Suprapubic skin (tissue), 4 donors: ENCODE data around the genes CSRNP2, ACVRL1 and ACVR1B.

DNA sequence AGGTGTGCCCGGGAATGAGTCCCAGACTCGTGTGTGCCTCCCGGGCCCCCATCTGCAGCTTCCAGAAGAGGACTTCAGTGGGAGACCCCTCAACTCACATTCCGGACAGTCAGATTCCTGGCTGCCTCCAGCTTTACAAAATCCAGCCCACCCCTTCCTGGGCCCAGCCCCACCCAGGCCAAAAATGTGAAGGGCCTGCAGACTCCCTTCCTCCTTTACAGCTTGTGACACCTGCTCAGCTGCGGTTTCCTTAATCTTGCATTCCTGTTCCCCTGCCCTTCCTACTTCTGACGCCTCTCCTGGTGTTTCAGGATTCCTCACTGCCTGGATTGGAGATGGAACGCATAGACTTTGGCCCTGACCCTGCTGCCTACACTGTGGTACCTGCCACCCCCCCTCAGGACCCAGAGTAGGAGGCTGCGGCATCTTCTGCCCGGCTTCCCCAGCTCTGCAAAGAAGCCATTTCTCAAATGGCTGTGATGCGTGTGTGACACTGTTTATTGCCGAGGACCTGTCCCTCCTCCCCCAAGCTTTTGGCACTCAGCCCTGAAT is 24.7 kb upstream of the BCDIN3D start:
- PRO-cap = no peak
- RAMPAGE, long total RNA, 4 experiments = no peak in any of the 4 experiments

DNA sequence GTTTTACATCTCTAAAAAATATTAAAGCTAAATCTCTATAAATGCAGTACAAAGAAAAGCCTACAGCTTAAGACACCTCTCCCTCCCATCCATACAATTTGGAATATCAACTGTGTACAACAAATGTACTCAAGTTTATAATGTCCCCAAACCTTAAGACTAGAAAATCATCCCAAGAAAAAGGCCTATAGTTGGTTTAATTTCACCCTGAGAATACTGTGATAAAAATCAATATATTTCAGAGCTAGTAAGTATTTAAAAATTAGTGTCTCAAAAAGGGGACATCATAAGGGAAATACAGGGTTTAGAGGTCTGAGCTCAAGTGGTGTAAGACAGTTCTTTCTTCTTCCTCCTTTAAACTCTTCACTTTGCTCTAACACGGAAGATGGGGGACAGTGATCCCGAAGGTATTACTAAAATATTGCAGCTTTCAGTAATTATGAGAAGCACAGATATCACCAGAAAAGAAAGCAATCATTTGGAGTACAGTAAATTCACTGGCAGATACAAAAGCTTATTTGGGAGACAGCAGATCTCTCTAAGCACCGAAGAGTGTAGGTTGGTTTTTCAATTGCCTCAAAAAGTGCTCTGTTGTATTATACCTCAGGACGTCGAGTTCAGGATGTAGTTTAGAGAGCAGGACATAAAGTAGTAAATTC is 8.8 kb upstream of the CERS5 start:
- PRO-cap = no peak
- RAMPAGE, long total RNA, 4 experiments = no peak in any of the 4 experiments

- PRO-cap = no peak
- RAMPAGE, long total RNA, 4 experiments = no peak in any of the 4 experiments
Measured at GRCh38 chr12:50187175-50187924, 20.2 kb upstream of the CERS5 start.

DNA sequence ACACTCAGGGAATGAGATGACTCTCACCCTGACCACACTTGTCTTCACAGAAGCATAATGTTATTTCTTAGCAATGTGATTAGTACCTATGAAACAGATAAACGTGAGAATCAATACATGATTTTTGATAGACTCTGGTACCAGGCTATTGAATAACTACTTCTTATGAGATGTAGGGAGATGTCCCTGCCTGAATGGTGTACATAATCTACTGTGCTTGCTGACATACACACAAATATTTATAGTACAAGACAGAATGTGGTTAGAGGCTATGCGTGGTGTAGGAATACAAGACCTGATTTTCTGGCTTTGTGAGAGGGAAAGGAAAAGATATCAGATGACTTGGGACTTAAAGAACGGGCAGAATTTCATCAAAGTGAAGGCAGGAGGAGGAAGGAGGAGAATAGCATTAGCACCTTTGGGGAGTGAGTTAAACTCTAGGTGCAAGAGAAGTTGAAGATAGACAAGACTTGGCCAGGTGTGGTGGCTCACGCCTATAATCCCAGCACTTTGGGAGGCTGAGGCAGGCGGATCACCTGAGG is 31.4 kb downstream of the LIMA1 start:
- PRO-cap = no peak
- RAMPAGE, long total RNA, 4 experiments = no peak in any of the 4 experiments

GRCh38 chr12:50465525-50466287 is 39.1 kb upstream of the DIP2B start:
- PRO-cap = no peak
- RAMPAGE, long total RNA, 4 experiments = start-site peak on the plus strand in 1 of 4 experiments, at chr12:50465965-50466064 at its widest, 8 reads per replicate

GRCh38 chr12:50517408-50518089 is 12.8 kb downstream of the DIP2B start:
- PRO-cap = no peak
- RAMPAGE, long total RNA, 4 experiments = no peak in any of the 4 experiments

- PRO-cap = no peak
- RAMPAGE, long total RNA, 4 experiments = no peak in any of the 4 experiments
Measured at GRCh38 chr12:50597405-50597904, 92.7 kb downstream of the DIP2B start.

DNA sequence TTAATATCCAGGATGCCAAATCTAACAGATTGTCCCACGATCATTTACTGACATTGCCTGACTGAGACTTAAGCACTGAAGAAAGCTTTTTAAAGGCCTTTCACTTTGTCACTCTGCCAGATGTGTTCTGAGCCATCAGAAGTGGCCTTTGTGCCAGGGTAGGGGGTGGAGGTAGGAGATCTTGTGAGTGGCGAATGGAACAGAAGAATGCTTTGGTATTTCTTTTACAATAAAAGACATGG is 117.1 kb downstream of the DIP2B start:
- PRO-cap = no peak
- RAMPAGE, long total RNA, 4 experiments = no peak in any of the 4 experiments

DNA sequence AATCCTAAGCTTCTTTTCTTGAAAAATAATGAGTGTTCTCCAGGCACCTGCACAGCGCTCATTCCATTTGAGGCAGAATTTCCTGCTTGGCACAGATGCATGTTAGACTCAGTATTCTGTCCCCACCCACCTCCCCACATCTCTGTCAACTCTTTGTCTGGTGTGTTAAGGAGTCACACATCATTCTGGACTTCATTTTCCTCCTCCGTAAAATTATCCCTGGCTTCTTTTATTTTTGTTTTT is 104.2 kb upstream of the ATF1 start:
- PRO-cap = no peak
- RAMPAGE, long total RNA, 4 experiments = no peak in any of the 4 experiments

DNA sequence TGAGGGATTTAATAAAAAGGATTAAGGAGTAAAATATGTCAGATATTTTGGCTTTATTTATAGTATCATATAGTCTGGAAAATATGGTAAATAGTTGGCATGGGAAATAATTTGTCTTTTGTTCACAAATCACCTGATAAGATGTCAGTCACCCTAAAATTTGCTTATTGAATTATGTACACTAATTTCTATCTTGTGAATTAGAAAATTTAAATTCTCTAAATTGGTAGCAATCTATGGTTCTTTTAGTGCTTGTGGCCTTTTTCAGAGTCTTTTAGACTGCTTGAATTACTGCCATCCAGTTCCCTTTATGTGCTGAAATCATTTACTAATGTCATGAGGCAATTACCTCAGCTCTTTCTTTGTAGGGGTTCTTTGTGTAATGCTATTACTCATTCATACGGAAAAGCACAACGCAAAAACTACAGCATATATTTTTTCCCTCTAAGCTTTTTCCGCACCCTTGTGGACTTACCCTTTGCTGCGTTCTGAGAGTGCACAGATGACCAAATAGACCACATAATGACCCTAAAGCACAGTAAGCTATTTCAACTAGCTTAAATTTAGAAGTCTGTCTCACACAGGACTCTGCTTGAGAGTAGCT is 99.6 kb upstream of the ATF1 start:
- PRO-cap = no peak
- RAMPAGE, long total RNA, 4 experiments = no peak in any of the 4 experiments

DNA sequence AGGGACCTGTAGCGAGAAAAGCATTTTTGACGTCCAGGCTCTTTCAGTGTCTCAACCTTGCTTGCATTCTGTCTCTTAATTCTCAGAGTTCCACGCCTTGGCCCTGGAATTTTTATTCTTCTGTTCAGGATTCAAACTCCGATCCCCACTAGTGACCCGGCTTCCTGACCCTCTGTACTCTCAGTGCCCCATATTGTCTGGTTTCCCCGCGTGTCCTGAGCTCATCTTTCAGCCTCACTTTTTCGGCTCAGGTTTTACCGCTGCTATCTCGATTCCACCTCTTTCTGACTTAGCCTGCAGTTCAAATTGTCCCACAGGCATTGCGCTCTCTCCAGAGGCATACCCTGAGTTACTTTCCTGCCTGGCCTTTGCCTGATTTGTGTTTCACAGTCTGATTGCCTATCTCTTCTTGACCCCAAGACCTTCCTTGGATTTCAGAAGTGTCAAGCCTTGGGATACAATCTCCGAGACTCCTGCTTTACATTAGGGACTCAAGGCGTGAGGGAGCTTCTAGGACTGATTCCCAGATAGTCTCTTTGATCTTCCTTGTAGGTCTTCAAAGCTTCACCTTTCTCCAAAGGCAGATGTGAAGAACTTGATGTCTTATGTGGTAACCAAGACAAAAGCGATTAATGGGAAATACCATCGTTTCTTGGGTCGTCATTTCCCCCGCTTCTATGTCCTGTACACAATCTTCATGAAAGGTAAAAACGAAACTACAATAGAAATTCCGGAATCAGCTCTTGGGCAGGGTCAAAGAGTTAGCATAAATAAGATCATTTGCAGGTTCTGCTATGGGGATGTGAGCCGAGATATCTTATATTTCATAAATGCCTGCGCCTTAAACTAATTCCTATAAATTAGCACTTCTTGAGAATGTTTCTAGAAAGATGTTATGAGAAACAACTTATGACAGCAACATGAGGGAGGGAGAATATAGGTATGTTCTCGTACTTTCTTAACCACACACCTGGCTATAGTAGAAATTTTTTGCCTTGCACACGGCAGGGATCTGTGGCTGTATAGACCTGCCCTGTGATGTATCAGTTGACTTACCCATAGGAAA is 688 bp downstream of the LETMD1 start:
- PRO-cap = no peak
- RAMPAGE, long total RNA, 4 experiments = no peak in any of the 4 experiments

- PRO-cap = unidirectional peak, minus-strand start at chr12:51083596
- RAMPAGE, long total RNA, 4 experiments = no peak in any of the 4 experiments
Measured at GRCh38 chr12:51083503-51084029, at the start of gene CSRNP2. Gene CSRNP2 (minus strand): TSS chr12:51083596.

DNA sequence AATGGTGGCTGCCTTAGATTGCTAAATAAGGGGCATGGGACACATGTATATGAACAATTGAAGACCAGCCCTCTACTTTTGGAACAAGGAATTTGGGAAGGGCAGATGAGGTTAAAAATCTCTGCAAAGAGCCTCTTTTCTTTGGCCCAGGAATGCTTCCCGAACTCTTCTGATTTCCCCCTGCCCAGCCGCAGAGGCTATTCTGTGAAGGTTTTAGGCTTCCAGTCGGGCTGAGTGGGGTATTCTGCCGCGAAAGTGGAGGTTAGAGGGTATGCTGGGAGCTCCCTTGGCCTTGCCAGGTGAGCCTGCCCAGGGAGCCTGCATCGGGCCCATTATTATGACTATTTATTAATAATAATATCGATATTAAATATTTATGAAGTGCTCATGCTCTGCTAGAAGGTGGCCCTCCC is 1.2 kb downstream of the POU6F1 start:
- PRO-cap = no peak
- RAMPAGE, long total RNA, 4 experiments = no peak in any of the 4 experiments

- PRO-cap = no peak
- RAMPAGE, long total RNA, 4 experiments = no peak in any of the 4 experiments
Measured at GRCh38 chr12:51291768-51292616, 21.8 kb upstream of the SMAGP start.

GRCh38 chr12:51323204-51323916 is 614 bp downstream of the BIN2 start:
- PRO-cap = no peak
- RAMPAGE, long total RNA, 4 experiments = no peak in any of the 4 experiments

DNA sequence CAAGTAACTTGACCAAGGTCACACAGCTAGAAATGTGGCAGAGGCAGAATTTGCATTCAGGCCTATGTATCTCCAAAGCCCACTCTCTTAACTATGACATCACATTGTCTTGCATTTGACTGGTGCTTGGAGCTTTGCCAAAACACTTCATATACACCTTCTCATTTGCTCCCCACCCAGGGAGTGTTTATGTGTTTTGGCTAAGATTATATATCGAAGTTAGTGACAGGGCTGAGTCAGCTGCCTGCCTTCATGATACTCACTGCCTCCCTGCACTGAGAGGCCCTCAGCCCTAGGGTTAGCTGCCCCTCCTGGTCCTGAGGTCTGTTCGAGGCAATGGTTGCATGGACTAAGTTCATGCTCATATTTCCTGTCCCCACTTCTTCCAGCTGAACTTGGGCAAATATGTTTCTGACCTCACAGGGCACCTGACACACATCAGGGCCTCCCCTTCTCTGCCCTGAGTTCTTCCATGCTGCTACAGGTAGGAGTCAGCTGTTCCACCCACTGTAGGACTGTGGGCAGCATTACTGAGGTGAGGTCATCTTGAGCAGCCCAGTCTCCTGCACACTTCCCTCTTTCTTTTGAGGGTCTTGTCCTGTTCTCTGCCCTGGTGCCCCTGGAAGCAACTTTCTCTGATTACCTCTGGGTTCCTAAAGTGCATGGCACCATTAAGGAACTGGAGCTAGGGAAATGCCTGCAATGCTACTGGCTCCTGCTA is 1.7 kb downstream of the GALNT6 start:
- PRO-cap = no peak
- RAMPAGE, long total RNA, 4 experiments = no peak in any of the 4 experiments

GRCh38 chr12:51868618-51870030 is 18.8 kb upstream of the ANKRD33 start:
- PRO-cap = no peak
- RAMPAGE, long total RNA, 4 experiments = no peak in any of the 4 experiments

- PRO-cap = unidirectional peak, plus-strand start at chr12:51906948; bidirectional peak, plus-strand start at chr12:51907507, minus-strand start at chr12:51907416
- RAMPAGE, long total RNA, 4 experiments = no peak in any of the 4 experiments
Measured at GRCh38 chr12:51906610-51907560, at the start of gene ACVRL1. Gene ACVRL1 (plus strand): TSS chr12:51907504.

GRCh38 chr12:51907942-51908253 is 594 bp downstream of the ACVRL1 start:
- PRO-cap = no peak
- RAMPAGE, long total RNA, 4 experiments = no peak in any of the 4 experiments

DNA sequence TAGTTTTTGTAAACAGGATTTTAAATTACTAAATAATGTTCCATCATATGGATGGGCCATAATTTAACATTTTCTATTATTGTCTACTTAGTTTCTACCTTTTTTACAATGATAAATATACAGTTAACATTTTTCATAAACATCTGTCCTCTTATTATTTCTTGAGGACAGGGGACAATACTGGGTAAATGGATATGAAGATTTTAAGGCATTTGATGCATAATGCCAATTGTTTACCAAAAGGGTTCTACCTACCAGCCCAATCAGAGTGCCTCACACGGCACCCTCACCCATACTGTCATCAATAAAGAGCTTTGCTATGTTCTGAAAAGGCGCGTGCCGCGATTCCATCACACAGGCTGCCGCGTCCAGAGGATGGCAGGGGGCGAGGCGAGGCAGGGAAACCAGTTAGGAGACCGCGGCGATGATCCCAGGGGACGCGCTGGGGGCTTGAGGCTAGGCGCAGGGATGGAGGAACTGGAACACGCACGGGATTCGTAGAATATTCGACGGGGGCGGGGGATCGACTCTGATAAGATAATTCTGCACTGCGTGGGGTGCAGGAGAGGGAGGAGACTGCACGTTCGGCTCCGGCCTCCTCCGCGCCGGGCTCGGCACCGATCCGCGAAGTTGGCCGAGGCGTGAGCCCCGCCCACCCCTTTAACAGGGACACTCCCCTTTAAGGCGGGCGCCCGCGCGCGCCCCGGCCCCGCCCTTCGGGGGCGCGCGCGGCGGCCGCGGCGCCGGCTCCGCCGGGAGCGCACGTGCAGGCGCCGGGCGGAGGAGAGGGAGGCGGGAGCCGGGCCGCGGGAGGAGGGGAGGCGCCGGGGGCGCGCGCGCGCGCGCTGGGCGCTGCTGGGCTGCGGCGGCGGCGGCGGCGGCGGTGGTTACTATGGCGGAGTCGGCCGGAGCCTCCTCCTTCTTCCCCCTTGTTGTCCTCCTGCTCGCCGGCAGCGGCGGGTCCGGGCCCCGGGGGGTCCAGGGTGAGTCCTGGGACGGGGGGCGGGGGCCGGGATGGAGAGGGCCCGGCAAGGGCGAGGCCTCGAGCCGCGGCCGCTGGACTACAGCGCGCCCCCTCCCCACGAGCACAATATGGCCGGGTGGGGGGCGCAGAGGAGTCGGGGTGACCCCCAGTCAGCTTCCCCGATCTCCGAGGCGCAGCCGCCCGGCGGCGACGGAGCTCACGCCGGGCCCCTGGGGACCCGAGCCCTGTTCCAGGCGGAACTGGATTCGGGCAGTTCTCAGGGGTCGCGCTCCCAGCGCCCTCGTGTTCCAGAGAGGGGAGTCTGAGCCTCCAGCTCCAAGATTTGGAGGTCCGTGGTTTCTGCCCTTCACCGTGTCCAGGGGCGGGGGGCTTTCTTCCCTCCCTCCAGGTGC is at the start of gene ACVR1B:
Gene ACVR1B (plus strand): TSS at position 848 of the 1,377 bp plus-strand sequence.
- PRO-cap = bidirectional peak, plus-strand start at position 866 of the sequence, minus-strand start at position 626 of the sequence
- RAMPAGE, long total RNA, 4 experiments = start-site peak on the plus strand in 3 of 4 experiments, centred at positions 852 to 952 of the sequence, 22 to 274 reads per replicate